Pericardium fibroblast (primary cell): ENCODE data around the gene APOL6.

- RAMPAGE, long total RNA = no peak
Measured at GRCh38 chr22:33659009-33659171, 261.4 kb downstream of the LARGE1 start.

DNA sequence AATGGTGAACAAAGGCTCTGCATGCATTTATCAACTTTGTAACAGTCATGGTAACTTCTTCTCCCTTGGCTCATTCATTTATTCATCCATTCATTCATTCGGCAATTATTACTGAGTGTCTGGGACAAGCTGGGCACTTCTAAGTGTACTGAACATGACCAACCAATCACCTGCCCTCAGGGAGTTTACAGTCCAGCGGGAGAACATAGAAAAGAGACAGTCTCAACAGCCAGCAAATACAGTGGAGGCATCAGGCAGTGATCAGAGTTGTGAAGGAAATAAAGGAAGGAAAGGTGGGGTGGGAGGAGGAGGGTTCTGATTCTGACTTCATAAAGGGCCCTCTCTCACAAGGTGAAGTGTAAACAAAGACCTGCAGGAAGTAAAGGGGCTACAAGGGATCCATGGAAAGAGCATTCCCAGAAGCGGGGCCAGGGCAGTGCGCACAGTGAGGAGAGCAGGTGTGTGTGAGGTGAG is 195.6 kb downstream of the LARGE1 start:
- RAMPAGE, long total RNA = no peak

DNA sequence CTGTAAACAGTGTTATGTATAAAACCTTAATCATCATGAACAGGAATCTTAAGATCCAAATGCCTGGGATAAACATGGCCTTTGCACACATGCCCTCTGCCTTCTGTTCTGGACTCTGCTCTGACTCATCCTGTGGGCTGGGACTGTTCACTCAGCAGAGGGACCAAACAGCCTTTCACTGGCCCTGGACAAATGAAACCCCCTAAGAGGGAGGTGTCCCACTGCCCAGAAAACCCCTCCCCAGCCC is 53.1 kb downstream of the LARGE1 start:
- RAMPAGE, long total RNA = no peak

DNA sequence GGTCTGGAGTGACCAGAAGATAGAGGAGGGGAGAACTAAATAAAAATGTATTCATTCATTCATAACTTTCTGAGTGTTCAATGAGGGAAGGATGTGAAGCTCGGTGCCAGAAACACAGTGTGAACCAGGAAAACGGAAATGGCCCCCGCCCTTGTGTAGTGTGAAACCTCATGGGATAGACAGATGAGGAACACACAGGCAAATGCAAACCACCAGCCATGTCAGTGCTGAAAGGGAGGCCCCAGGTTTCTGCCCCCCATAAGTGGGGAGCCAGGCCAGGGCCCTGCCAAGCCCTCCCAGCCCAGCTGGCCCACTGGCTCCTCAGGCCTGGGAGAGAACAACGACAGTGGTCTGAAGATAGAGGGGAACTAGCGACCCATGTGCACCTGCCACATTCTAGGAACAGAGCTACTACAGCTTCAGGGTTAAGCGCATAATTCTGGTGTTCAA is 30.5 kb downstream of the LARGE1 start:
- RAMPAGE, long total RNA = no peak

DNA sequence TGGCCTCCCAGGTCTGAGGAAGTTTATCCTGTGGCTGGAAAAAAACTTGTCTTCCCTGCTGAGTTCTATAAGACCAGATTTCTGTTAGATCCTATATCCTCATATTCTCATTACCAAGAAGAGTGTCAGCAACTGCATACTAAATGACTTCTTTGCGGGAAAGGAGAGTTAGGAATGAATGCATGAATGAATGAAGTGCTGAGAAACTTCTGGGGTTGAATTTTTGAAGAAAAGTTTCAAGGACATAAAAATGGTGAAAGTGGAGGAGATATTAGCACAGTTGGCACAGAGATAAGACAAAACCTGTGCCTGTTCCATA is 290.4 kb upstream of the ISX start:
- RAMPAGE, long total RNA = no peak

DNA sequence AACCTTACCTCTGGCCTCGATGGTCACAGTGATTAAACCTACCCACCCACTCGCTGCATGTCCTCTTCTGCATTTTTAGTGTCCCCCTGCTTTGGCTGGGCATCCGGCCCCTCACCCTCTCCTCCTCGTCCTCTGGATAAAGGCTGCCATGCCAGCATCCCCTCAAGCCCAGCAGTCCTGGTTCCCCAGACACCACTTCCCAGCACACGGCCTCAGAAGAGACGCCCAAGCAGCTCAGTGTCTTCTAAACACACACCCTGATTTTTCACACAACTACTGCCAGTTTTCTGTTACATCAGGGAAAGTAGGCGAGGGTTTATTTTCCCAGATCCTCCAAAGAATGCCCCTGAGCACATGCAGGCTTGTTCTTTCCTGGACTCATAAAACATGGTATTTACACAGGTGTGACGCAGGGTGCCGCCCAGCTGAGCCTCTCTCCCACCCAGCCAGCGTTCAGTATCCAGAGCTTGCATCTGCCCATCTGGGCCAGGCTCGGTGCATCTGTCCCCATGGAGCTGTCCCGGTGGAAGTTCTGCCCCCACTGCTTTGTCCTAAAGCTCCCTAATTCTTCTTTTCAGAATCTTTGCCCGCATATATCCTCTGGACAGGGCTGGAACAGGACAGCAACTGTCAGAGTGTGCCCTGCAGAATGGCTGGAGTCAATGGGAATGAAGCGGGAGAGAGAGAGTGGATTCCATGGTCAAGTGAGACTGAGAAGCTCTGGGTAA is 44.9 kb upstream of the ISX start:
- RAMPAGE, long total RNA = no peak

- RAMPAGE, long total RNA = no peak
Measured at GRCh38 chr22:35071636-35072158, 5.7 kb downstream of the ISX start.

- RAMPAGE, long total RNA = no peak
Measured at GRCh38 chr22:35314167-35314582, 14.5 kb downstream of the TOM1 start.

DNA sequence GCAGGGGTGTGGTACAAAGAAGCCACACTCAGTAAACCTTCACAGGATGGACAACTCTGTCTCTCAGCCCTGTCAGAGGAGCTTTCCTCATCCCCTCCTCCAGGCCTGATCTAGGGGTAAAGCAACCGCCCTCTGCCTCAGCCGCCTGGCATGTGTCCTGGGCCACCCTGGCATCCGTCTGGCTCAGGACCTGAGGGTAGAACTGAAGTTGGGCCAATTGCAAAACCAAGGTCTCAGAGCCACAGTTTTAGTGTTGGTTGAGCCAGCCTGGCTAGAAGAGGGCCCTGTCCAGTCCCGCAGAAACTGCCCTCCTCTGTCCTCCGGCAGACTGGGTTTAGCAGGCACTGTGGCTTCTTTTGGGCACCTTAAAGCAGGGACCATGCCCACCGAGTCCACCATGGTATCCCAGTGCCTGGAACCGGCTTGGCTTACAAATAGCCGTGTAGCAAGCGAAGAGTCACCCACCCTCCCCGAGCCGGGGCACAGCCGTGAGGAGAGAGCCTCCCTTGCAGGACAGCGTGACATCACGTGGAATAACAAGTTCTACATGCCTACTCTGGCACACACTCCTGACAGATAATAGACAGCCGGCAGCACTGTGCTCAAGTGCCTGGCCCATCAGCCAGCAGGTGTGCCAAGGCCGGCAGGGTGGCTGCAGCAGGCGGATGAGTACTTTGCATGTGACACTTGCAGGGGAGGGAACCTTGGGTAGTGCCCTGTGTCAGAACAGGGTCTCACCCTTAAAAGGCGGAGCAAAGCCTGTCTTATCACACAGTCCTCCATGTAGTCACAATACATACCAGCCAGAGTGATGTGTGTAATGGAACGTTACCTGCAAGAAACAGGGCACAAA is 16.0 kb downstream of the TOM1 start:
- RAMPAGE, long total RNA = no peak

DNA sequence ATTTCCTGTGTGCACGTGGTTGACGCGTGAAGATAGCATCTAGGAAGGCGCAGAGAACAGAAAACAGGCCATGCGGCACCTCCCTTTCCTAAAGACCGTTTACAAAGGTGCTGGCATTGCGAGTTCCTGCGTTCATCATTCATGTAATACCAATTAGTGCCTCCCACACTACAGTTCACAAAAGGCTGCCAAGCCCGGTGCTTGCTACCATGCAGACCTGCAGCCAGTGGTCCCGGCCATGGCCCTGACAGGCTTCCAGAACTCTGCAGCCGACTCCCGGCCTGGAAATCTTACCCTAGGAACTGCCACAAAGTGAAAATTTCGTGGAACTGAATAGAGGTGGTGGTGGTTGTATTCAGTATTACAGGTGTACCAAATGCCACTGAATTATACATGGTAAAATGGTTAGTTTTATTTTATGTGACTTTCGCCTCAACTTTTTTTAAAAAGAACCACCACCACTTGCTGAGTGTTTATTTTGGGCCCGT is 16.7 kb downstream of the TOM1 start:
- RAMPAGE, long total RNA = no peak

DNA sequence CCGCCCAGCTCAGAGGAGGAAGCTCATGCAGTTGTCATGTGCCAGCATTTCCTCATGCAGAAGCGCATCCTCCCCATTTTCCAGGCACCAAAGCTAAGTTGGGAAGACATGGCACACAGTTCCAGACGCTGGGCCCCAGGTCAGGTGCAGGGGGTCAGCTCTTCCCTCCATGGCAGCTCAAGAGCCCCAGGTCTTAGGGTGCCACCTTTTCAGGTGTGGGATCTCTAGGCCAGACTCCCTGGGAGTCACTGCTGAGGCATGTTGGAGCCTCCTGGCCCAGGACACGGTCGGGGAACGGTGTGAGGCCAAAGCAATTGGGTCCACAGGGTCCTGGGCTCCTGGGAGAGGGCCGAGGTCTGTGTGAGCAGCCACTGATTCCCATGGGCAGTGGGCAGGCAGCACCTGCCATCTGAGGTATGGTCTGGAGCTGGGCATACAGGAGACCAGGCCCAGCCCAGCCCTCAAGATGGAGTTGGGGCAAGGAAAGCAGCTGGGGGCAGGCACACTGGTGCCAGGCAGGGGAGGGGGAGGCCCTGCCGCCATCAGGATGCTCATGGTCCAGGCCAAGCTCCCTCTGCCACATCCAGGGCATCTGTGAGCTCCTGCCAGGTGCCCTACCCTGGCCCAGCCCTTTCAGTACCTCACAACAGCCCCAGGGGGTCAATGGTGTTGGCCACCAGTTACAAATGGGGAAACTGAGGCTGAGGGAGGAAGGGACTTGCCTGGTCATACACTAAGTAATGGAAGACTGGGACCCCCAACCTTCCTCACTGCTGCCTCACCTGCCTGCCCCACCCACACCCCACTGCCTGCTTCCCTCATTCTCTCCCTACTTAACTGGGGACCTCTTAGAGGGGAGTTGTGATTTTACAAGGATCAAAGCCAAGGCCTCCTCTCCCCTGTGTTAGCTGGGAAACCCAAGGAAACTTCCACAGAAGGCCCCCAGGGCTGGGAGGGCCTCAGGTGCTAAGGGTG is 32.1 kb upstream of the HMOX1 start:
- RAMPAGE, long total RNA = no peak

- RAMPAGE, long total RNA = no peak
Measured at GRCh38 chr22:35367418-35367839, 13.5 kb upstream of the HMOX1 start.

DNA sequence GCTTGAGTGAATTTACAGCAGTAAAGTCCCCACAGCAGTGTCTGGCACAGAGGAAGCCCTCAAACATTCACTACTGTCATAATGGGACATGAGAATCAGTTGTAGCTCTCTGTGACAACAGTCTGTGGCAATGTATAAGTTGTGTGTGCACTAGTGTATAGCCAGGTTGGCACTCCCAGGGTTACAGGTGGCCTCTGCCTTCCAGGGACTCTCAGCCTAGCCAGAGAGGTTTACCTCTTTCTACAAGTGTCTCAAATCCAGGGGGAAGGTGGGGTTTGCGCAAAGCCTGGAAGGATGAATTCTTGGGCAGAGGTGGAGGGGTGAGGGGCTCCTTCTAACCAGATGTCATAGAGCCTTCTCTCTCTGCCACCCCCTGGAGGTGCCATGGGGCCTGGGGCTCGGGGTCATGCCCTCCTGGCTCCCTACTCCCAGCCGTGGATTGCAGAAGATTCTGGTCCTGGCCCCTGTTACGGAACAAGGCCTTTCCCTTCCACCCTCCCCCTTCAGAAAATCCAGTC is 6.6 kb downstream of the HMOX1 start:
- RAMPAGE, long total RNA = no peak

DNA sequence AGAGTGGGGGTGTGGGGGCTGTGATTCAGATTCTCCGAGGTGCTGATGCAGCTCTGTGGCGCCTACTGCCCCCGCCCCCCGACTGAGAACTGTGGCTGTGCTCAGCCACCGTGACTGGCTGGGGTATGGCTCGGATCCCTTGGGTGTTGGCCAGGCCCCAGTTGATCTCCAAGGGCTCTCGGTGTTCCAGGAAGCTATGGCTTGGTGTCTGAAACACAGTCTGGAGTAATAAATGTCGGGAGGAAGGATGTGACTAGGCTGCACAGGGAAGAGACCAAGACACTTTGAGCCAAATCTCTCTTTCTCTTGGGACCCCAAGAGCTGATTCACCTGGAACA is 60.5 kb upstream of the RASD2 start:
- RAMPAGE, long total RNA = no peak

DNA sequence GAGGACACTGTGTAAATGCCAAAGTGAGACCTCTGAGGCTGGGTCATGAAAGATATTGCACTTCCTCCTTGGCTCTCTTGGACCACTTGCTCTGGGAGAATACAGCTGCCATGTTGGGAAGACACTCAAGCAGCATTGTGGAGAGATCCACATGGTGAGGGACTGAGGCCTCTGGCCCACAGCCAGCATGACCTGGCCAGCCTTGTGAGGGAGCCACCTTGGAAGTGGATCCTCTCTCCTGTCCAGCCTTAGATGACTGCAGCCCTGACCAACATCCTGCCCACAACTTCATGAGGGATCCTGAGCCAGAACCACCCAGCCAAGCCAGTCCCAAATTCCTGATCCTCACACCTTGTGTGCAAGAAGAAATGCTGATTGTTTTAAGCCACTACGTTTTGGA is 30.4 kb downstream of the MB start:
- RAMPAGE, long total RNA = no peak

GRCh38 chr22:35614545-35616011 is 2.1 kb downstream of the MB start:
- RAMPAGE, long total RNA = no peak

GRCh38 chr22:35648026-35648828 is at the start of gene APOL6:
Gene APOL6, plus strand, starts transcription at chr22:35648446.
- RAMPAGE, long total RNA = start-site peak on the plus strand at chr22:35648400-35648530, 223 and 20 reads in 2 replicates

- RAMPAGE, long total RNA = no peak
Measured at GRCh38 chr22:35713367-35713701, 4.3 kb upstream of the APOL5 start.

DNA sequence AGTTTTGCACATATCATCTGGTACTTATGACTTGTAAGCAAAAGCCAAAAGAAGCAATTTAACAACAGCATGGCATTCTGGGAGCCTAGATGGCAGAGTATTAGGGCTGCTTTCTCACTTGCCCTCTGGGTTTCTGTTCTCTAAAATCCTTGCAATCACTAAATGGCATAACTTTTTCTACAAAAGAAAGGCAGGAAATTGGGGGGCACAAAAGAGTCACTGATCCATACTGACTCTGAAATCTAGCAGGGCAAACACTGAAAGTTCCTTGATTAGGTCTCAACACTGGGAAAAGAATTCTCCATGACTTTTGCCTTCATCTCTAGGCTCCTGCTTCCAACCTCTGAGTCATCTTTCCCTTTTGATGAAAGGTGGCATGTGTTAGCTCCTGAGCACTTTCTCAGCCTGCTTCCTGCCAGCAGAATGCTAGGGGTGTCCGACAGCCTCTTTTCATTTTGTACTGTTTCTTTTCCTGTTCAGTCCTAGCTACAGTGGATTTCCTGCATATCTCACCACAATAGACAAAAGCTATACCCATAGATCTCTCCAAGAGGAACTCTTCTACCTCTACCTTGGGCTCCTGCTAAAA is 145.7 kb downstream of the RBFOX2 start:
- RAMPAGE, long total RNA = no peak

DNA sequence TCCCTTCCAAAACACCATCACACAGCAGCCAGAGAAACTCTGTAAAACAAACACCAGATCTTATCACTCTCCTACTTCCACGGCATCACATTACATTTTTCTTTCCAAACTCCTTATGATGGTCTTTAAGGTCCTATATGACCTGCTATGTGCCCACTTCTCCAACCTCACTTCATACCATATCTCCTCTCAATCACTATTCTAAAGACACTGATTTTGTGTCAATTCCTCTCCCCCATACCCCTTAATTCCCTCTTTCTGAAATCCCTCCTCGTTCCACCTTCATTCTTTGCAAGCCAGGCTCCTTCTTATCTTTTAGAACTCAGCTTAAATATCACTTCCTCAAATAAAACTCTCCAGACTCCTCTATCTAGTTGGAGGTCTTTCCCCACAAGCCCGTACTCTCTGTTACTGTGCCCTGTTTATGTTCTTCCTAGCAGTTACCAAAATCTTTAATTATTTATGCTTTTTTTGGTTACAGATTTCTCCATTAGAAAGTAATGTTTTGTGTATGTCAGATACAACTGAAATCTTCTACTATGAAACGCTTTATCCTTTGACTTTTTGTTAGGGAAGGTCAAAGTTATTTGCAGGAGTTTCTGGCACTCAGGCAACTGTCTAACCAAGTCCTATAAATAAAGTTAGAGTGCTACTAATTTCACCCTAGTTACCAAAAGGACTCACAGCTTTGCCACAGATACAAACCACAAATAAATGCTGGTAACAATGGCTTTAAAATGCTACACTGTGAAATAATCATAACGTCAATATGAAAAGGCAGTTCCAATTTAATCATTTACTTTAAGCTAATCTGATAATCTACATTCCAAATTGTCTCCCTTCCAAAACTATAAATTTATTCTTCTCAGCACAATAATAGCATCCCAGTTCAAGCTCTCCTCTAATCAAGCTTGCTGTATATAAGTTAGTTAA is 124.5 kb downstream of the RBFOX2 start:
- RAMPAGE, long total RNA = no peak